Renal cortical epithelial cell (primary cell): ENCODE data around the gene H3C15.

DNA sequence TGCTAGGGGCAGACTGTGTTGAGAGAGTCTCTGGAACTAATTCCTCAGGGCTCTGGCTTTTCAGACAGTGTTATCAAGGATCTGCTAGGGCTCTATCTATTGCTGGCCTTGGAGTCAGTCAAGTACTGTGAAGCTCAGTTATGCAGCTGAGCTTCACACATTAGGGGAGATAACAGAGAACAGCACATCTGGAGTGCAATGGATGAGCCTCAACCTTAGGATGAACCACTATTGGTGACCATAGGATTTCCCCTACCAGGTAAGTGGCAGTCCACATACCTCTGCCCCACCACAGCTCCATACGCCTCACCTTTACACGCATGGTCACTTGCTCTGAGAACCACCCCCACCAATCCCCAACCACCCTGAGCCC, 97.4 kb downstream of the PPIAL4G start:
- RRBS, result no CpG with 5 or more reads among the region's 2 CpGs

- RRBS, result no CpG with 5 or more reads among the region's 2 CpGs
These were observed 58.9 kb downstream of the PPIAL4G start for GRCh38 chr1:148423973-148424755.

DNA sequence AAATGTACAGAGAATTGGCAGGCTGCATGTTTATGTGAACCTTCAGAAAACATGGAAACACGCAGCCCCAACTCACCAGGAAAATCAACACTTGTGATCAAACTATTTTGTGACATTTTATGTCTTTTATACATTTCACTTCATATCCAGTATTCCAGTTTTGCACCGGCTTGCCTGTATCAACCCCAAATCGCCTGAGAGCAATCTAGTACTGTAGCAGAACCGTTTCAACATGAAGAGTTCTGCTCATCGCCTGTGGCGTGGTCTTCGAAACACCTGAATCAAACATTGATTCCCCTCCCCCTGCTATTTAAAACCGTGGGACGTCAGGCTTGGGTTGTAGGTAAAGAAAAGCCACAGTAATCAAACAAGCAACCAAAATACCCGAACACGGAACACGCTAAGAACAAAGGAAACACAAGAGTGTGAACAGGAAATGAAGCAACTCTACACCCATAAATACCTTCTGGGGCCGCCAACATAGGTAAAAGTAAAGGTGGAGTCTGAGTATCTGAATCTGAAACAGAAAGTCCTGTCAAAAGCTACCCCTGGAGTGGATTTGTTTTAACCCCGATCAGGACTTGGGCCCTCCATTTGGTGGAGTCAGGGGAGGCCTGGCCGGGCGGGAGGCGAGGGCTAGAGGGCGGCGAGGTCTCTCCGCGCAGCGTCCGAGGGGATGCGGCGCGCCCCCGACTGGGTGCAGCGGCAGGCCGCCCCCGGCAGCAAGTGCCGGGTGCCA, 24.8 kb downstream of the PPIAL4G start:
- RRBS, result no CpG with 5 or more reads among the region's 31 CpGs

DNA sequence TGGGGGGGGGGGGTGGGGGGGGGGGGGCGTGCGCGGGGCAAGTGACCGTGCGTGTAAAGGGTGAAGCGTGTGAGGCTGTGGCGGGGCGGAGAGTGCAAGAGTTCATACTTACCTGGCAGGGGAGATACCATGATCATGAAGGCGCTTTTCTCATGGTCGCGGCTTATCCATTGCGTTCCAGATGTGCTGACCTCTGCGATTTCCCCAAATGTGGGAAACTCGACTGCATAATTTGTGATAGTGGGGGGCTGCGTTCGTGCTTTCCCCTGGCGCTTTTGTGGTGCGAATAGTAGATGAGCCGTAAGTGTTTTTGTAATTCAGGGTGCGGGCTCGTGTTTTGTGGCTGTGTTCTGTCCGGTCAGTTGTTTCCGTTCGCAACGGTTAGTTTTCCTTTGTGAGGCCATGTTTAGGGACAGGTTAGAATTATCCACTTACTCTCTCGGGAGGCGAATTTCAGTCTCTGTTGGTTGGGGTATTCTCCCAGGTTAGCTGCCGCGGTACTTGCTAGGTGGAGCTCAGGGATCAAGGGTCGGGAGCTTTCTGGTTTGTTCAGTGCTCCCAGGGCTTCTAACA, 39.5 kb upstream of the PPIAL4G start:
- RRBS, result no CpG with 5 or more reads among the region's 30 CpGs

DNA sequence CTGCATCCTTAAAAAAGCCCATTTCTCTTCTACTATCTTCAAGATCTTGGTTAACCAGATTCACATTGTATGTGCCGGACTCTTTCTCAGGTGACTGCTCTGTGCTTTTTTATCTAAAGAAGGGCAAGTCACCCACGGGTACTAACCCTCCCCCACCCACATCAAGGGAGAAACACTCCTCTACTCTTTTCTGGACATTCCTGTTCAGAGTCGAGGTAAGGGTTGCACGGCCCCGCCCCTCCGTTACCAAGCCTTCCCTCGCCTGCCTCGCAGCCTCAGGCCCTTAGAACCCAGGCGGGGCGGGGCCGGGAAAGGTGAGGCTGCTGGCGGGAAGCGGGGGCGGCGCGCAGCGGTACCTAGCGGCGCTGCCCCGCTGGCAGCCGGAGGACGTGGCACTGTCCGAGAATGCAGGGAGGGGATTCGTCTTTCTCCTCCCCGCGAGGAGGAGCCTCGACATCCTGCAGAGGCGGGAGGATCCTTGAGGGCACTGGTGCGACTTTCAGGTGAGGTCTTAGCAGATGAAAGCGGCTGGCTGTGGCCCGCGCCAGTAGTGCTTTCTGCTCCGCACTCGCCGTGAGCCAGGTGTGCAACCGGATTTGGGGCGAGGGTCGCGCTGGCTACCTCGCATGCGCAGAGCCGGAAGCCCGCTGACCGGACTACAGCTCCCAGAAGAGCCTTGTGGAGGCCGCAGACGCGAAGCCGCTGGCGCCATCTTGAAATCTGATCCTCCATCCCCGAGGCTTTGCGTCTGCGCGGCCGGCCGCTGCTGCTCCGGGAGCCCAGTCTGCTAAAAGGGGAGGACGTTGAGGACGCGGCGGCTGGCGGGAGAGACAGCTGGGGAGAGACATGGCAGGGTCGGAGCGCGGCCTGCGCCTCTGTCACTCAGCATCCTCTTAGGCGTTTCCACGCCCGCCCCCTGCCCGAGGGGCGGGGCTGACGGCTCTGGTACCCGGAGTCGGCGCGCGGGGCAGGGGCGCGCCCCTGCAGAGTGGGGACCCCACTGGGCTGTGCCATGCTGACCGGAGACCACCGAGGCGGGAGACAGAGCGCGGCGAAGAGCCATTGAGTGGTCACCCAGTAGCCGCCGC, 107.8 kb downstream of the PDE4DIP start:
- RRBS, result 1% methylated on average over 31 of the region's 86 CpGs

- RRBS, result no CpG with 5 or more reads among the region's 9 CpGs
These were observed 125.0 kb upstream of the NBPF9 start for GRCh38 chr1:149228205-149228994.

DNA sequence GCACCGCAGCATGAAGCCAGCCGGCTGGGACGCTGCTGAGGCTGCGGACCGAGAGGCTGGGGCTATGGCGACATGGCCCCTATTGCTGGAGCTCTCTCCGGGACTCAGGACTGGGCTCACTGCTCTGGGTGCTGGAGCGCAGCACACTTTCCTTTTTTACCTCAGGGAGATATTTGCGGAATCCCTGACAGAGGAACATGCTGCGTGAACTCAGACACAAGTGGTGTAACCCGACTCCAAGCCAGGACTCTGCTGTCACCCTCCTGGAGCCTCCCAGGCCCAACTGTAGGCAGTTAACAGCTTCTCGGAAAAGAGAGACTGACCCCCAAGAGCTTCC, 137.2 kb upstream of the NBPF9 start:
- RRBS, result no CpG with 5 or more reads among the region's 12 CpGs

- RRBS, result no CpG with 5 or more reads among the region's 10 CpGs
These were observed 24.8 kb downstream of the PPIAL4C start for GRCh38 chr1:149608558-149608802.

DNA sequence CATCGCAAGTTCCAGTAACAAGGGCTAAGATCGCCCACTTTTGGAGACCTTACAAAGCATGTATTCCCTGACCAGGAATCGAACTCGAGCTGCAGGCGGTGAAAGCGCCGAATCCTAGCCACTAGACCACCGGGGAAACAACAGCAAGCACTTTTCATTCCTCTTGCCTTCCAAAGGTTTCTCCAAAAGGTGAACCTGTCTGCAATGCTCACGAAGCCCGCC, 89.8 kb upstream of the FCGR1A start:
- RRBS, result no CpG with 5 or more reads among the region's 10 CpGs

- RRBS, result no CpG with 5 or more reads among the region's 9 CpGs
These were observed 89.5 kb upstream of the FCGR1A start for GRCh38 chr1:149692964-149693385.

- RRBS, result no CpG with 5 or more reads among the region's 17 CpGs
These were observed 74.1 kb upstream of the FCGR1A start for GRCh38 chr1:149708305-149708967.

DNA sequence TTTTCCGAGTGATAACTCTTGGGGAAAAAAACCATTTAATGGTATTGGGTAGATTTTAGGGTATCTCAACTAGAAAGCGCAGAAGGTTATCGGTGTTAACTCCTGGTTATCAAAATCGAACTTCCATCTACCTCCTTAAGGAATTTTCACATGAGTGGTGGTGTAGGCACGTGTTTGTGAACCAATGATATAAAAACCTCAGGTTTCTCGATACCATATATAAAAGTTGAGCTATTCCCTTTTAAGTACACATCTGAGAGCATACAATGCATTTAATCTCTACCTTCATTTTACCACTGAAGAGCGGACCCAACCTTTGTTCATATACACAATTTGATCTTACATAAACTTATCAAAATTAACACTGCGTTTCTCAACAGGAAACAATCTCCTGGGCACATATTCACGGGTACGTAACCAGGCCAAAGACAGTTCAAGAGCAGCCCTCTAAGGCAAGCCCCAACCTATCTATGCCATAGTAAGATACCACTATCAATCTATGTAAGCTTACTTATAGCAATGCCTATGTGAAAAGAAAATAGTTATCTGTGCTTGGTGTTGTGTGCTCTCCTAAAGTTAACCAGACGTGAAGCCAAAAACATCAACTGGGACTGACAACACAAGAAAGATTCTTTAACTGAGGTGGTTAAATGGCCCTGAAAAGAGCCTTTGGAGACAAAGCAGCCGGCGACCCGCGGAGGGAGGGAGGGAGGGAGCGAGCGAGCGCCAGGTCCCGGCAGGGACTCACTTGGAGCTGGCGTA, 1.0 kb upstream of the H2AC19 start:
- RRBS, result no CpG with 5 or more reads among the region's 20 CpGs

DNA sequence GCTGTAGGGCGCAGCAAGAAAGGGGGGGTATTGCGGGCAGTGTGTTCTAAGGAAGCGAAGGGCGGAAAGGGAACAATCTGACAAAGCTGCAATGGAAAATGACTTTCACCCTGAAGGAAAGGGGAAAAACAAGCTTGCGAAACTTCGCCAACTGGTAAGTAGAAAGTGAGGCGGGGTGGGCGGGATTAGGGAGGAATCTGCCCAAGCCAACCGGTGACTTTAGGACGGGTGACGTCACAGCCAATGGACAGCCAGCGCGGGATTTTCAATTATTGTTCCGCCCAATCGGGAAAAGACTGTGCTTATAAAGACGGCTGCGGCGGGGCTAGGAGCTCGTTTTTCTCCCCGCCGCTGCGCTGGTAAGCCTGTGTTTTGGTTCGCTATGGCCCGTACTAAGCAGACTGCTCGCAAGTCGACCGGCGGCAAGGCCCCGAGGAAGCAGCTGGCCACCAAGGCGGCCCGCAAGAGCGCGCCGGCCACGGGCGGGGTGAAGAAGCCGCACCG, at the start of gene H3C15:
Gene H3C15, plus strand, starts transcription at position 336 of the 504 bp plus-strand sequence.
- RRBS, result no CpG with 5 or more reads among the region's 38 CpGs

DNA sequence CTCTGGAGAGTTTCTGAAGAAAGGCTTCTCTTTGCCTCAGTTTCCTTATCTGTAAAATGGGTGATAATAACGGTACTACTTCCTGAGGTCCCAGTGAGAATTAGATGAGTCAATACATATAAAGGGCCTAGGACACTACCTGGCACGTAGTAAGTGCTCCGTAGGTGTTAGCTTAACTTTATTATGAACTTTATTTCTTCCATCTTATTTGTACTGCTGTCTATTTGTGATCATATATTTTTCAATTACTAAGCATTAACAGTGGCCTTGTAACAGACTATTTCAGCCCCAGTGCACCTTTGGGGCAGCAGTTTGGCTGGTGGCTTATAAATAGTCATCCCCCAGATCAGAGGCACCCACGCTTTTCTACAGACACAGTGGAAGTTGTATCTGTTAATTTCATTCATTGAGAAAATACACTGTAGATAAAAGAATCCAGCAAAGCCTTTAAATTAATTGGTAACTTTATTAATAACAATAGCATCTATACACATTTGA, 2.4 kb downstream of the H2BC21 start:
- RRBS, result no CpG with 5 or more reads among the region's 4 CpGs

GRCh38 chr1:149935824-149936178, 878 bp downstream of the MTMR11 start:
- RRBS, result no CpG with 5 or more reads among the region's 6 CpGs

DNA sequence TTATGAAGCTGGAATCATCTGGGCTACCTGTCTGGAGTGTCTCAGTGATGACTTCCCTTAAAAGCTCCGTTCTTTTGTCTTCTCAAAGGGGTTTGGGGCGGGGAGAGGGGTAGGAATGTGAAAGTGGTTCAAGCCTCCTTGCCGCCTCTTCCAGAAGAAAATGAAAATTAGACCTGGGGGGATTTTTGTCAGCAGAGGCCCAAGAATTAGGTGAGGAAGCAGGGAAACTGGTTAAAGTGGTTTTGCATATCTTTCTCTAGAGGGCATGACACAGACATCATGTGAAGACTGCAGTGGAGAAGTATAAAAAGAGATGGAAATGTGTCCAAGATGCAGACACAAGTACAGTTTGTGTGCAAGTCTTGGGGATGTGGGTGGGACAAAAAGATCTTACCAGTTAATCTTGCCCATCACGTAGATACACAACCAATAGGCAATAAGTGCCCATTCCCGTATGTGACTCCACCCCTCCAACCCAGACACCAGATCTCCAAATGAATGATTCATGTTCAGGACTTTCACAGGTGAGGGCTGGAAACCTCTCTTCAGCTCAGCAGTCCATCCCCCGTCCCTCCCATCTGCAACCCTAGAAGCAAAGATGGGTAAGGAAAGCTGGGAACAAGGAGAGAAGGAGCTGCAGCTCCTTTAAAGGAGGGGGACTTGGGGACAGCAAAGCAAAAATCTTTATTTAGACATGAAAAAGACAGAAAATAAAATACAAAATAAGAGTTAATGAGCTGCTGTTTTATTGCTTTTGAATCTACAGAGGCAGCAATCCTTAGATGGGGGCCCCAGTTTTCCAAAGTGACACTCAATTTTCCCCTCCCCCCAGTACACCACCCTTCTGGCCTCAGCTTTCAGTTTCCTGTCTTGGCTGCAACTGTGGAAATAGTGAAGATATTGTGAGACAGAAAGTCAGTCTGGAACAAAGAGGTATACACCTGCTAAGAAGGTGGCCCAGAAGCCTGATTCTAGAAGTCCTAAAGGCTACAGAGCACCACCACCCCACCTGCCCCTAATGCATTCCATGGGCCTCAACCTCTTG, 732 bp upstream of the MTMR11 start:
- RRBS, result no CpG with 5 or more reads among the region's 6 CpGs

DNA sequence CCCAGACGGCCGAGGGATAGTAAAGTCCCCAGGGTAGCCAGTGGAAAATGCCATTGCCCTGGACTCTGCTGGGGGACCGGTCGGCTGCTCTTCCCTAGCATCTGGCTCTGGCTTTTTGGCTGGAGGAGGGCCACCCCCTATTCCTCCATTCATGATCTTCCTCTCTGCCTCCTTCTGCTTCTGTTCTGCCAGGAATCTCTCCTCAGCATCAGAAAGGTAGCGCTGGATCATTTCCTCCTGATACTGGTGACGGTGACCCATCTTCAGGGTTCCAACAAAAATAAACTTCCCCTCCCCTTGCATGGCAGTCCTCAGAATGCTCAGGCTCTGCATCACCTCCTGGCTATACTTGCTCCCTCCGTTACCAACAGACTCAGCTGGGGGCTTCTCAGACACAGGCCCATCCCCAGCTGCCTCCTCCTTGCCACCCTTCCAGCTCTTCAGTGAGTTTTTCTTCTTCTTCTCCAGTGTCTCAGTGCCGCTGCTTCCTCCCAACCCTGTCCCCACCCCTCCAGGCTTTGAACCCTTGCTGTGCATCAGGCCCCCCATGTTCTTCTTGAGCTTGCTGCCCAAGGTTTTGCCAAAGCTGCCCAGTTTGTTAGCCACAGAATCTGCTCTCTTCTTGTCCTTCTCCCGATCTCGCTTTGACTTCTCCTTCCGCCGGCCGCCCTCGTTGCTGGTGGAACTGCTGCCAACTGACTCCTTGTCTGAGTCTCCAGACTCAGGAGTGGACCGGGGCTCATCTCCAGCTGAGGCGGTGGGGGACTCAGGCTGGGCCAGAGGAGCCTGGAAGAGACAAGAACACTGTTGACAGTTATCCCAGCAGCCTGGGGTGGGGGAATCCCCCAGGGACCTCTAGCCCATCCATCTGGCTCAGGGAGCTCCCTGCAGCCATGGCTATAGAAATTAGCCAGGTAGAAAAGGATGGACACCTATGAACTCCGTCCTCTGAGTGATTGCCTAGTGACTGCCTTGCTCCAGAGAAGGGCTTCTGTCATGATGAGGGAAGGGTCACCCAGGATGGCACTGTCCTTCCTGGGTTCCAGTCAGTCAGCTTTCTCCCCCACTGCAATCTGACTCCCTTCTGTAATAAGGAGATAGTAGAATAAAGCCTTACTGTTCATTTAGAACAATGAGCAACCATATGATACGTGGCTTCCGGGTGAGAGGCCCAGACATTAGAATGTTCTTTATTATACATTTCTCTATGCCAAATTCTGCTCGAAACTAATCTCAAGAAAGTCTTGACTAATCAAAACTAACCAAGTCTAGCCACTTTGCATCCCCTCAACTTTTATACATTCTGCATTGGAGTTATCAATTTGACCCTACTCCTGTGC, 8.1 kb upstream of the MTMR11 start:
- RRBS, result 90% methylated on average over 5 of the region's 20 CpGs

DNA sequence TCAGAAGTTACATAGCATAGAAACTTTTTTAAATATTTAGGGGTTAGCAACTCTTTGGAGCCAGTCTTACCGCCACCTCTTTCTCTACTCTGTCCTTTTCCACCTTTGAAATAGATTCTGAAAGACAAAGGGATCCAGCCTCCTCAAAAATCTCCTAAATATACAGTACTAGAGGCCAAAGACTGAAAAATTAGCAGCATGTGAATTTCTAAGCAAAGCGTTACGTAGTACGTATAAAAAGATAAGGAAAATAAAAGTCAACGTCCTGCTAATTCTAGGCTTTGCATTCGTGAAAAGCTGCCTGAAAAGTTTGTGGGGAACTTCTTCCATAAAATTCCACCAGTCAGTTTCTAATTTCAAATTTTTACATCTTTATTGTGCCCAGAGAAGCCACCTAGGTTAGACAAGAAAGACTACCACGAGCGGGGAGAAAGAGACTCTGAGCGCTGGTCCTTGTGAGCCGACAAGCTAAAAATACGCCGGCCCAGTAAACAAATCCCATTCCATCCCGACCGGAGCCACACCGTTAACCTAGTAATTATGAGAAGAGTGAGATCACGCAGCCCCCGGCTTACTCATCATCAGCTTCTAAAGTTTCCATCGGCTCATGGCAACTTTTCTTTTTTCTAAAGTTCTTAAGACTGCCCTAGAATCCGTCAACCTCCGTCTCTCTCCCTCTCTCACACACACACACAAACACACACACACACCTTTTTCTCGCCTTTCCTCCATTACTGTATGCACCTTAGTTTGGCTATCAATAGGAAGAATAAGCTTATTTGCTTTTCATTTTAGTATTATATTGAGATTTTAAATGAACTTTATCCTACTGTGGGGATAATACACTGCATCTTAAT, 1.0 kb downstream of the OTUD7B start:
- RRBS, result 0% methylated on average over 2 of the region's 21 CpGs

DNA sequence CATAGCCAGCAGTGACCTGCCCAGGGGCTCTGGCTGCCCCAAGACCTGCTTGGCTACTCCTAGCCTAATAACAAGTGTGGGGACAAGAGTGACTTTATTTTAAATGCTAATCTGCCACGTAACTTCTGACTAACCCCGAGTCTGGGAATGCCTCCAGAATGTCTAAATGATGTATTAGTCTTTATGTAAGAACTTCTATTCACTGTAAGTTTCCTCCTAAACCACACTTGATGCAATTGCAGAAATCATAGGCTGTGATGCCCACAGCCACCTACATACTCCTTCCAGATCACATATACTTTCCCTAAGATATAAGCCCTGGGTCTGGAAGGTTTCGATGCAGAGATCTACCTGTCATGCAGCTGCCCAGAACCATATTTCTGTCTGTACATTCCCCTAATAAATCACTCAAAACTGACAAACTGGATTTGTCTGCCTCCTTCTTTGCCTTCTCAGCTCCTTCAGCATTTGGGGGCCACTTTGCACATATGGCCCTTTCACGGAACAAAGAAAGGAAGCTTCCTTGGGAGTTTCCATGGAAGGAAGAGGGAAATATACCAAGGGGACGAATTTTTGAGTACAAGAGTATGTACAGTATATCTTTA, 5.8 kb upstream of the VPS45 start:
- RRBS, result no CpG with 5 or more reads among the region's 5 CpGs

GRCh38 chr1:150066855-150067063, 817 bp upstream of the VPS45 start:
- RRBS, result under 1% methylated on average over 8 of the region's 11 CpGs